ENCODE measurements around the gene PAPLN.

DNA sequence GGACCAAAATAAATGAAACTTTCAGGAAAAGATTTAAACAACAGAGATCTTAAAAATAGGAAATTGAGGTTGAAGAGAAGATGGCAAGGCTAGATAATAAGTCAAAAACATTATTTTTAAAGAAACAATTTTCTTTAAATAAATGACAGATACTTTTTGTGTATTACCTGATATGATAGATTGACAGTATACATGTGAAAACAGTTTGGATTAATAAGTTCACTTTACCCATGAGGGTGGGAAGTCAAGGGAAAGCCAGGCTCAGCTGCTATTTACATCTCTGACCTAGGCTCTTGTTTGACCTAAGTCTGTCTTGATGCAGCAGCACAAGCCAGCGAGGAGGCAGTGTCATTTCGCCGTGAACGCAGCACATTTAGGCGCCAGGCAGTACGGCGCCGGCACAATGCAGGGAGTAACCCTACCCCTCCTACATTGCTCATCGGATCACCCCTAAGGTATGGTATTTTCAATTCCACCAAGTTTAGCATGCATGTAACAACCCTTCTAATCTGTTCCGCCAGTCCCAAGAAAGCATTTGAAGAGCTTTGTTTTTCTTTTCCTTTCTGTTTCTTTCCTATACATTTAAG lies 81.1 kb downstream of the PCNX1 start:
- PRO-cap, 3 experiments: no peak in any of the 3 experiments
- RAMPAGE, long total RNA: no peak
- RRBS, 2 experiments: no CpG with 5 or more reads among the region's 10 CpGs

DNA sequence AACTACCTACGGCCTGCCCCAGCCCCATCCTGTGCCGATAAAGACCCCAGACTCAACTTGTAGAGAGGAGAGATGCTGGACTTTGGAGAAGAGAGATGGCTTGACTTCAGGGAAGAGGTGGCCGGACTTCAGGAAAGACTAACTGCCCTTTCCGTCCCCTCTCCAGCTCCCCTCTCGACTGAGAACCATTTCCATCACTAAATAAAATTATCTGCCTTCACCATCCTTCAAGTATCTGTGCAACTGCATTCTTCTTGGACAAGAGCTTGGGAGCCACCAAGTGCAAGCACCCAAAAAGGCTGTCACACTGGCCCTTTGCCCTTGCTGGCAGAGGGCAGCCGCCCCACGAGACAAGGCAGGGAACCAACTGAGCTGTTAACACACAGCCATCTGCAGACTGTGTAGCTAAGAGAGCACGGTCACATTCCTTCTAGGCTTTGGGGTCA lies 198.8 kb upstream of the SIPA1L1 start:
- PRO-cap, 3 experiments: no peak in any of the 3 experiments
- RAMPAGE, long total RNA: no peak
- RRBS, 2 experiments: no CpG with 5 or more reads among the region's 8 CpGs

DNA sequence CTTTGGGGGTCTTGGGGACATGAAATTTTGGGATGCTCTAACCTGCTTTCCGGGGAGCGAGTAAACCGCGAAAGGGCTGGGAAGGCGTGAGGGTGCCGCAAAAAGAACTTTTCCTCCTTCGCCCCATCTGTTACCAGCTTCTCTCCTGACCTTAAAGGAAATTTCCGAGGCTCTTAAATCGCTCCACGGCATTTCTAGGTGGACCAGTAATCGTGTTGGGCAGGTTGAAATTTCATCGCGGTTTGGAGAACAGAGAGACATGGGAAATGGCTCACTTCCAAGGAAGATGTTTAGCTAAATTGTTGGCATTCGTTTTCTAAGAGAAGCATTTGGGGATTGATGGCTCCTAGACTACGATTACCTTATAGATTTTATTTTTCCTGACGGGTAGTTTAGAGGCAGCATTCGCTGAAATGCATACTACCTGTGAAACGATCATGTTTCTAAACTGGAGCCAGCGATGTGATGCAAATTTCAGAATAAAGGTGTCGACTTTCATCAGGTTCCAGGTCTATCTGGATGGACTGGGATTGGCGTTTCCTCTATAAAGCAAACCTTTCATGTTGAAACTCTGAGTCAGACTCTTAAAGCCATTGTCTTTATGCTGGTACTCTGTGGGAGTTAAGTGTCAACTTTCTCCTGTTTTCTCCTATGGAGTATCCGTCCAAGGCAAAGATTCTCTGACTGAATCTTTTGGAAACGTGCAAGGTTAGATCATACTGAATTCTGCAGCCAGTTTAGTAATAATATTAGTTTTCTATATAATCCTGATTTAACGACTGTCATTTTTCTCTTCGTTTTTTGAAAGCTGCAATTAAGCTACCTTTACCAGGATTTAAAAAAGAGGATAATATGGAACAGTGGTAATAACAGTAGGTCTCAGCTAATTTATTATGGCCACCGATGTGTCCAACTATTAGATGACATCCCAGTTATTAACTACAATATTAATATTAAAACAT lies 1.6 kb downstream of the SIPA1L1 start:
- PRO-cap, 3 experiments: no peak in any of the 3 experiments
- RAMPAGE, long total RNA: no peak
- RRBS, 2 experiments: no CpG with 5 or more reads among the region's 26 CpGs

GRCh38 chr14:71347544-71348148 lies 27.4 kb downstream of the SIPA1L1 start:
- PRO-cap, 3 experiments: no peak in any of the 3 experiments
- RAMPAGE, long total RNA: no peak
- RRBS, 2 experiments: no CpG with 5 or more reads among the region's 4 CpGs

DNA sequence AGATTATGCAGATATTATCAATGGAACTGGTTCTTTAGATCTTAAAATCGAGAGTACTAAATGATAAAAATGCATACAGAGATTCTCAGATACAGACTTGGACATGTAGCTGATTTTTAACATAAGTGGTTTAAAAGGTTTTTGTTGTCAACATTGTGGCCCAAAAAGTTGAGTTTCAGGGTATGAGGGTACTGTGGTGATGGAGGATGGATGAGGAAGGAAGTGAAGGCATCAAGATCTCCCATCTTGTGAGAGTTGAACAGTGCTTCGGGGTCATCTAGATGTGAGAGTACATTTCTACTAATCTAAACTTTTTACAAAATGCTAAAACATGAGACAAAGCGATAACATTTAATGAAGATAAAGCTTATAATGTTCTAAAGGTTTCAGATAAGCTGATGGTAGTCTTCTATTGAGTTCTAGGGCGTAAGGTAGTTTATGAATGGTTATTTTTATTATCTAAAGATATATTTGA lies 39.6 kb downstream of the SIPA1L1 start:
- PRO-cap, 3 experiments: no peak in any of the 3 experiments
- RAMPAGE, long total RNA: no peak
- RRBS, 2 experiments: no CpG with 5 or more reads among the region's 4 CpGs

DNA sequence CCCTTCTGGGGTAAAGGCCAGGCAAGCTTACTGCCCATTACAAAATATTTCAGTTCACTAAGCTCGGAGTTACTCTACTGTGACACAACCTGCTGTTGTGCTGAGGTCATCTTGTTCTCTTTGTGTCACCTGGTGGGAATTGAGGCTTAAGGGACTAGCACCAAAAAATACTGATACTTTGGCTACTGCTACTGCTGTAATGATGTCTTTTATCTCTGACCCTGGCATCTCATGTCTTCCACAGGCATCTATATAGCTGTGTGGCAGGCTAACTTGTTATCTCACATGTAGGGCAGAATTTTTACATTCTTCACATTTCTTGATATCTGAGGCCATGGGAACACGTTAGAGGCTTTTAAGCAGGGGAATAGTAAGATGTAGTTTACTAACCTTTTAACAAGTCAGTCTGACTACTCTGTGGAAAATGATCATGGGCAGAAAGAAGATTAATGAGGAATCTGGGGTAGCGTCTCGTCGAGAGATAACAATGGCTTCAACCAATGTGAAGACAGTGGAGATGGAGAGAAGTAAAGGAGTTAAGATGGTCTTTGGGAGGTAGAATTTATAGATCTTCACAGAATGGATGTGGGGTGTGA lies 85.4 kb downstream of the SIPA1L1 start:
- PRO-cap, 3 experiments: no peak in any of the 3 experiments
- RAMPAGE, long total RNA: no peak
- RRBS, 2 experiments: no CpG with 5 or more reads among the region's 5 CpGs

DNA sequence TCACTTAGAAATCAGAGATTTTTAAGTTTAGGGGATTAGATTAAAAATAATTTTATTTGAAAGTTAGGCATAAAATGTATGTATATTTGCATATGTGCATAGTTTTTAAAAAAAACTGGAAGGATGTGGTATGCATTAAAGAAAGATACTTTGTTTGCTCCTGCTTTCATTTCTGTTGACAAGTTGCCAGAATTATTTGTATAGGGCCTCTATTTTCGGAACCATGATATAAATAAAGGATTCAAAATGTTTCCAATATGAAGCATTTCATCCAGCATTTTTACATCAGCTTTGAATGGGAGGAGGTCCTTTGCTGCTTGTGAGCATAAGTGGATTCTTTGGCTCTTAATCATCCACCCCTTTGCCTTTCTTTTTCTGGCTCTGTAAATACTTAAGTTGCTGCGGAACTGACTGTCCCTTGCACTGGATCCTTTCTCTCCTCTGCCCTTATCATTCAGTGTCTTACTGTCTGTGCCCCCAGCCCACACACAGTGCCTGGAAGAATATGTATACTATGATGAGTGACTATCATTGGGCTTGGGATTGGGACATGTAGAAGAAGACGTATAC lies 254.6 kb downstream of the SIPA1L1 start:
- PRO-cap, 3 experiments: no peak in any of the 3 experiments
- RAMPAGE, long total RNA: no peak
- RRBS, 2 experiments: no CpG with 5 or more reads among the region's 3 CpGs

DNA sequence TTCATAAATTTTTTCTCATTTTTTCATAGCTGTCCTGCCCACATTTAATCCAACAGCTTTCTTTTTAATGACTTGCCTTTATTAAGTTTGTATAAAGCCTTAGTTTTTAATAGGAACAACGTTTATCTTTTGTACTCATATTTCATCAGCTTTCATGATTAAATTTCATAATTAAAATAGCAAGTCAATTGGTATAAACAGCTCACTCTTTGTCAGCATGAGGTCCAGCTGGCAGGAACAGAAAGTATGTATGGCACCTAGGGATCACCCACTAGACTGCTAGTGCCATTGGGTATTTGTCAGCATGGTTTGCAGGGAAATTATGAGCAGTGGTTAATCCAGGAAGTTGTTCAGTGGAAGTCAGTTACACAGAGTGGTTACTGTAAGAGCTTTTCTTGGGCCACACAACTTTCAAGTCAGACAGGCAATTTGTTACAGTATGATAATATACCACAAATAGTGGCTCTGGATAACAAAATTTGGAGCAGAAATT lies 271.6 kb downstream of the SIPA1L1 start:
- PRO-cap, 3 experiments: no peak in any of the 3 experiments
- RAMPAGE, long total RNA: no peak
- RRBS, 2 experiments: no CpG with 5 or more reads among the region's 1 CpG

- PRO-cap, 3 experiments: peak in 3 of 3 experiments; most common plus-strand start chr14:71919184 (in 3)
- RAMPAGE, long total RNA: no peak
- RRBS, 2 experiments: no CpG with 5 or more reads among the region's 4 CpGs
Observed at GRCh38 chr14:71918786-71919314, 13.4 kb upstream of the RGS6 start.

GRCh38 chr14:72643286-72643933 lies 250.5 kb downstream of the DPF3 start:
- PRO-cap, 3 experiments: peak in 1 of 3 experiments; most common plus-strand start chr14:72643492 (in 1); most common minus-strand start chr14:72643371 (in 1)
- RAMPAGE, long total RNA: no peak
- RRBS, 2 experiments: no CpG with 5 or more reads among the region's 6 CpGs

- PRO-cap, 3 experiments: no peak in any of the 3 experiments
- RAMPAGE, long total RNA: no peak
- RRBS, 2 experiments: no CpG with 5 or more reads among the region's 1 CpG
Observed at GRCh38 chr14:72675963-72676453, 217.9 kb downstream of the DPF3 start.

- PRO-cap, 3 experiments: no peak in any of the 3 experiments
- RAMPAGE, long total RNA: no peak
- RRBS, 2 experiments: no CpG with 5 or more reads among the region's 8 CpGs
Observed at GRCh38 chr14:72830384-72830937, 63.4 kb downstream of the DPF3 start.

- PRO-cap, 3 experiments: no peak in any of the 3 experiments
- RAMPAGE, long total RNA: no peak
- RRBS, 2 experiments: no CpG with 5 or more reads among the region's 5 CpGs
Observed at GRCh38 chr14:72849072-72849404, 44.9 kb downstream of the DPF3 start.

GRCh38 chr14:73237019-73237654 lies at the start of gene PAPLN:
Gene PAPLN (plus strand): TSS chr14:73237506.
- PRO-cap, 3 experiments: no peak in any of the 3 experiments
- RAMPAGE, long total RNA: no peak
- RRBS, 2 experiments: 4% methylated on average over 14 to 17 of the region's 39 CpGs

DNA sequence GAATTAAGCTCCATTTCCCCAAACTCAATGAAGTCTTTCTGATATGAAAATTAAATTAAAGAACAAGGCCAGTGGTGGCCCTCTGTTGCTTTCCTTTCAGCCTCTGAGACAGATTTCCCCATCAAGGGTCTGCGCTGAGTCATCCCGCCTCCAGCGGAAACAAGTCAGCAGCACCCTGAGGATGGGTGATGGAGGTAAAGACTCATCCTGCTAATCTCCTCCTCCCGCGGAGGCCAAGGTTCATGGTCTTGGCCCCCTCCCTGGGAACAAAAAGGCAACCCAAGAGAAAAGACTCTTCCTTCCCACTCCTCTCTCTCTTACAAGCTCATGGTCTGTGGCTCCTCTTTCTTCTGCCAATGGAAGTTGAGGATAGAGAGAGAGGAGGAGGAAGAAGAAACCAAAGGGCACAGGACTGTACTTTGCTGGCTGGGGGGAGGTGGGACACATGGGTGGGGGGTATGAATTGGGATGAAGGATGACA lies 9.1 kb upstream of the NUMB start:
- PRO-cap, 3 experiments: no peak in any of the 3 experiments
- RAMPAGE, long total RNA: no peak
- RRBS, 2 experiments: no CpG with 5 or more reads among the region's 5 CpGs

- PRO-cap, 3 experiments: no peak in any of the 3 experiments
- RAMPAGE, long total RNA: no peak
- RRBS, 2 experiments: 2% methylated on average over 28 of the region's 37 CpGs
Observed at GRCh38 chr14:73634199-73634745, 10.5 kb upstream of the DNAL1 start.

GRCh38 chr14:73717654-73717963 lies 3.4 kb upstream of the PNMA1 start:
- PRO-cap, 3 experiments: no peak in any of the 3 experiments
- RAMPAGE, long total RNA: no peak
- RRBS, 2 experiments: no CpG with 5 or more reads among the region's 6 CpGs

GRCh38 chr14:73729416-73729809 lies 15.2 kb upstream of the PNMA1 start:
- PRO-cap, 3 experiments: no peak in any of the 3 experiments
- RAMPAGE, long total RNA: no peak
- RRBS, 2 experiments: no CpG with 5 or more reads among the region's 12 CpGs

- PRO-cap, 3 experiments: no peak in any of the 3 experiments
- RAMPAGE, long total RNA: no peak
- RRBS, 2 experiments: no CpG with 5 or more reads among the region's 8 CpGs
Observed at GRCh38 chr14:73737880-73738295, 22.2 kb downstream of the MIDEAS start.

DNA sequence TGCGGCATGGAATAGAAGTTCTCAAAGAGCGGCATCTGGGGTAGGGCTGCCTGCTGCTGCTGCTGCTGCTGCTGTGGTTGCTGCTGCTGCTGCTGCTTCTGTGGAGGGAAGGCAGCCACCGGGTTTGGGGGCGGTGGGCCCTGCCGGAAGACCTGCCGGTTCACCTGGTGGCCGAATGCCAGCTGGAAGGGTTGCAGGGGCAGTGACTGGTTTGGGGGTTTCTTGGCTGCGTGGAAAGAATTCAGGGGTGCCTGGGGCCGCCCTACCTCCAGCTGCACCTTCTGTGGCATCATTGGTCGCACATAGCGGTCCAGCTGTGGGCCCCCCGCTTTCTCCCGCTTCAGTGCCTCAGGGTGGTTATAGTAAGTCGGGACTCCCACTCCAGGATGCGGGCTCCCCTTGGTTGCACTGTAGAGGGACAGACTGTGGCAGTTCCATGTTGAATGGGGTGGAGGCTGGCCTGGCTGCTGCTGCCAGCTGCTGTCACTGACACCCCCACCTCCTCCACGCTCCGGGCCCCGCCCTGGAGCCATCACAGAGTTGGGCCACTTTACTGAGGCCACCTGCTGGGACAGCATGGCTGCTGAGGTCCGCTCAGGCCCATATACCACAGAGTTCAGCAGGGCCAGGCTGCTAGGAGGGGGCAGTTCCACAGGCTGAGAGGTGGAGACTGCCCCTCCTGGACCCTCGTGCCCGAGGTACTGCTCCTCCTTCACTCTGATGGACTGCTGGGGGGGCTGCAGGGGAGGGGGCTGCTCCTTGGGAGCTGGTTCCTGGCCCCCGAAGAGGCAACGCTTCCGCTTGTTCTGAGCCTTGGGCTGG lies 20.7 kb downstream of the MIDEAS start:
- PRO-cap, 3 experiments: no peak in any of the 3 experiments
- RAMPAGE, long total RNA: no peak
- RRBS, 2 experiments: no CpG with 5 or more reads among the region's 24 CpGs

Measured in skeletal muscle tissue (tissue), 7 donors.